ENCODE data around the genes CGB3, GFY and PRRG2.

DNA sequence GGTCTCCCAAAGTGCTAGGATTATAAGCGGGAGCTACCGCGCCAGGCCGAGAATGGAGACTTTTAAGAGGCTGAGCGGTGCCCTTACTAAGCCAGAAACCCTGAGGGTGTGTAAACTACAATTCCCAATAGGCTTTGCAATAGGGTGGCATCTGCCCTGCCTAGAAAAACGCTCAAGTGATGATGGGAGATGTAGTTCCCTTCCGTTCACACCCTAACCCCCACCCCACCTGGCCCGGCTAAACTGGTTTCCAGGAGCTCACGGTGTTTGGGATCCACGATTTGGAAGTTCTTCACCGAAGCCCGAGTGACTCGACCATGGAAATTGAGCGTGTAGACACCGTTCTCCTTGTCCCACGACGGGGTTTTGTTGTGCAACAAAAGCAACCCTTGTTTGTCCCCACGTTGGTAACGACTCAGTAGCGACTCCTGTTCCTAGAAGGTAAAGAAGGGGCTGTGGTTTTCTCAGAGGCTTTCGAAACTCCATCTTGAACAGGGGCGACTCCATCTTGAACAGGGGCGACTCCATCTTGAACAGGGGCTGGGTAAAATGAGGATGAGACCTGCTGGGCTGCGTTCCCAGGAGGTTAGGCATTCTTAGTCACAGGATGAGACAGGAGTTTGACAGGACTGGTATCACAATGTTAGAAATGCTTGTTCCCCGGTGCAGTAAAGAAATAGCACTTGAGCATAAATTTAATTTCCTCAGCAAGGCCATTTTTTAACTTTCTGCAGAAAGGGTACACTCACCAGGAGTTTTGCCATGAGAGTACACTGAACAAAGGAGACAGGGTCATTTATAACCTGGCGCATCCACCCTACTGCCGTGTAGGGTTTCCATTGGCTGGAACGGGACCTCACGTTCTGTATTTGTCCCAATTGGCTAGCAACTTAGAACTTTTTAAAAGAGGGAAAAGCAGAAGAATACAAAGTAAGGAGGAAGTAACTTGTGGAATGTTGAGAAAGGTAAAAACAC, 9.8 kb downstream of the PPP1R15A start:
- PRO-cap: no peak

DNA sequence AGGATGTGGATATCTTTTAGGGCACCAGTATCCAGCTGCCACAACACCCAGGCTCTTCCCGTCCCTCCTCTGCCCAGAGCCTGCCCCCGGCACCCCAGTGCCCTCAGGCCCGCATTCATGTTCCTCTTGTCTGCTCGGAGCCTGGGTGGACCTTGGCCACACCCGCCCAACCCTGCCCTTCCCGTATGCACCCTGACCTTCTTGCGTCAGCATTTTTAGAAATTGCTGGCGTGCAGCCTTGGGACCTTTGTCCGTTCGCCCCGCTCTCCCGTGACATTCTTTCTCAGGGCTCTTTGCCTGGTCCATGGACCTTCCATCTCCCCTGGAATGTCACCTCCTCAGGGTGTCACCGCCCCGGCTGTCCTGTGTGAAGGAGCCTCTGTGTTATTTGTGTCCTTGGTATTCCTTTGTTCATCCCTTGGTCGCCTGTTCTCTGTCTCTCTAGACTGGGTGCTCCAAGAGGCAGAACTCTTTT, 7.6 kb downstream of the NUCB1 start:
- PRO-cap: no peak

DNA sequence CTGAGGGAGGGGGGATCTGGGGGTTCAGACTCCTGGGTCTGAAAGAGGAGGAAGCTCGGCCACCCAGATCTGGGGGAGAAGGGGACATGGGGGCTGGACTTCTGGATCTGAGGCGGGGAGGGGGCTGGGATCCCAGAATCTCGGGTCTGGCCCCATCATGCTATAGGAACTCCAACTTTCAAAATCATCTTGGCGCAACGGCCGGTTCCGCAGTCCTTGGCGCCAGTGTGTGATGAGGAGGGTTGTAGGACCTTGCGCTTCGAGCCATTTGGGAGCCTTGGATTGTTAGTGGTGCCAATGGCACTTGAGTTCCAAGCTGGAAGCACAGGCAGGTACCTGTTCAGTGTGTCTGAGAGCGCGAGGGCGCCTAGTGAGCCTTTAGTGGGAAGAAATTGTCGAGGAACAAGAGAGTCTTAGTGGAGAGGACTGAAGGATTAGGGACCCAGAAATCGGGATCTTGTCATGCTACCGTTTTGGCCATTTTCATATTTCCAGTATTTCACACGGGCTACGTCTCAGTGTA, 384 bp downstream of the RUVBL2 start:
- PRO-cap: no peak

GRCh38 chr19:49024082-49024504, at the start of gene CGB3:
TSS of gene CGB3 (minus strand) at chr19:49024333.
- PRO-cap: no peak

DNA sequence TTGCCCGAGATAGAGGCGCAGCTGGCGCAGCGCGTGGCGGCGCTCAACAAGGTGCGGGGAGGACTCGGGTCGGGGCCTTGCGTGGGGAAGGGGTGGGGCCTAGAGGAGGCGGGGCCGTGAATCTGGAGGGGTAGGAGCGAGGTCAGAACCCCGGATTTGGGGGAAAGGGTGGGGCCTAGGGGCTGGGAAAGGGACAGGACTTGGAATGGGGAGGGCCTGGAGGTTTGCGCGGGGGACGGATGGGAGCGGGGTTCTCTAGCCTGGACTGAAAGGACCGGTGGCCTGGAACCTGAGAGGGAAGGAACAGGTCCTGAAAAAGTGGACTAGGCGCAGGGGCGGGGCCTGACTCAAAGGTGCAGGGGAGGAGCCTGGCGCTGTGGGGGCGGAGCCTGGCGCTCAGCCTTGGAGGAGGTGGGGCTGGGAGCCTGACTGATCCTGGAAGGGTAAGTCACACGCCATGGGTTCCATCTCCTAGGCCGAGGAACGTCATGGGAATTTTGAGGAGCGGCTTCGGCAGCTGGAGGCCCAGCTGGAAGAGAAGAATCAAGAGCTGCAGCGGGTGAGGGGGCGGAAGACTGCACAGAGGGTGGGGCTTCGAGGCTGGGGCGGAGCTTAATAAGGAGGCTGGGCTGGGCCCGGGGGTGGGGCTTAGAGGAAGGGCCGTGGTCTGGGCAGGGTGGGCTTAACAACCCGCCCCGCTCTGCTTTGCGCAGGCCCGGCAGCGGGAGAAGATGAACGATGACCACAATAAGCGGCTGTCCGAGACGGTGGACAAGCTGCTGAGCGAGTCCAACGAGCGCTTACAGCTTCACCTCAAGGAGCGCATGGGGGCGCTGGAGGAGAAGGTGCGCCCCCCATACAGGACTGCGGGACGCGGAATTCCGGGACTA, 14.2 kb downstream of the PPFIA3 start:
- PRO-cap: no peak

DNA sequence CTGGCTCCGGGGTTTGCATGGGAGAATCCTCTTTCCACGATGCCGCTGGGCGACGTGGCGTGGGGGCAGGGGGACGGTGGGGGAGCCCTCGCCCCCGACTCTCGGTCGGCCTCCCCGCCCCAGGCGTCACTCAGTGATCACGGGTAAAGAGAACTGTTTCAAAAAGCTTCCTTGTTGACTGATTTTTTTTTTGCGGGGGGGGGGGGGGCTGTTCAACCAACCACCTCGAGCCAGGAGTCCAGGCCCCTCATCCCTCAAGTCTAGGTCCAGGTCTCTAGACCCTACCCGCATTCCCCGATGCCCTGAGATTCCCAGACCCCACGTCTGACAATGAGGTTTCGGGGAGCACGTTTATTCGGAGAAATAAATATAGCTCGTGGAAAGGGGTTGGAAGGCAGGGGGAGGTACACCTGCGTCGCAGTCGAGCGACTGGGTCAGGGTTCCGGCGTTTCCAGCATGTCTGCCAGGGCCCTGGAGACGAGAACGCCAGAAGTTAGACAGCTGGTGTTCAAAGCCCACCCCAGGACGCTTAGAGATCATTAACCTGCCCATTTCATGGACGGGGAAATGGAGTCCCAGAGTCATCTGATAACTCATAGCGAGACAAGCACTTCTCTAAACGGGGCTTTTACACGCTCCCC, 4.2 kb downstream of the HRC start:
- PRO-cap: no peak

DNA sequence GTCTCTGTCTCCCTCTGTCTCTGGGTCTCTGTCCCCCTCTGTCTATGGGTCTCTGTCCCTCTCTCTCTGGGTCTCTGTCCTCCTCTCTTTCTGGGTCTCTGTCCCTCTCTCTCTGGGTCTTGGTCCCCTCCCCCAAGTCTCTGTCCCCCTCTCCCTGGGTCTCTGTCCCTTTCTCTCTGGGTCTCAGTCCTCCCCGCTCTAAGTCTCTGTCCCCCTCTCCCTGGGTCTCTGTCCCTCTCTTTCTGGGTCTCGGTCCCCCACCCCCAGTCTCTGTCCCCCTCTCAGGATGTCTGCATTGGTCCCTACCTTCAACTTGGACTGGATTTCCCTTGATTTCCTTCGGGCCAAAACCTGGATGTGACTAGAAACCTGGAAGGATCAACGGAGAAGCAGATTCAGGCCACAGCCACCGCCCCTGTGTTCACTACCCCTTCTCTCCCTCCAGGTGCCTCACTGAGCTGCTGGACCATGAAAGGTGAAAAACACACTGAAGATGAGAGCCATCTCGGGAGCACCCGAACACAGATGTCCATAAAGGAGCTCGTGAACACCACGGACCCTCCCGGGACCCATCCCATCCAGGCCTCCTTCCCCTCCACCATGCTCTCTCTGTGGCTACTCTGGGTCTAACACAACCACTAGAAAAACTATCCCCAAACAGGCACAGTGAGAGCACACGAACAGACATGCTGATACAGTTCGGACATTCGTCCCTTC, 5.1 kb downstream of the TEAD2 start:
- PRO-cap: no peak

GRCh38 chr19:49409649-49410138, 13.5 kb downstream of the PTH2 start:
- PRO-cap: no peak

- PRO-cap: no peak
Observed at GRCh38 chr19:49425255-49425651, at the start of gene GFY. TSS of gene GFY (plus strand) at chr19:49425388.

GRCh38 chr19:49442120-49443358, 1.2 kb upstream of the SLC17A7 start:
- PRO-cap: unidirectional peak, minus-strand start at chr19:49442924

- PRO-cap: bidirectional peak, plus-strand start at chr19:49443621, minus-strand start at chr19:49443513
Observed at GRCh38 chr19:49443368-49444170, 2.2 kb upstream of the SLC17A7 start.

GRCh38 chr19:49490131-49490698, 2.8 kb downstream of the RPL13A start:
- PRO-cap: no peak

DNA sequence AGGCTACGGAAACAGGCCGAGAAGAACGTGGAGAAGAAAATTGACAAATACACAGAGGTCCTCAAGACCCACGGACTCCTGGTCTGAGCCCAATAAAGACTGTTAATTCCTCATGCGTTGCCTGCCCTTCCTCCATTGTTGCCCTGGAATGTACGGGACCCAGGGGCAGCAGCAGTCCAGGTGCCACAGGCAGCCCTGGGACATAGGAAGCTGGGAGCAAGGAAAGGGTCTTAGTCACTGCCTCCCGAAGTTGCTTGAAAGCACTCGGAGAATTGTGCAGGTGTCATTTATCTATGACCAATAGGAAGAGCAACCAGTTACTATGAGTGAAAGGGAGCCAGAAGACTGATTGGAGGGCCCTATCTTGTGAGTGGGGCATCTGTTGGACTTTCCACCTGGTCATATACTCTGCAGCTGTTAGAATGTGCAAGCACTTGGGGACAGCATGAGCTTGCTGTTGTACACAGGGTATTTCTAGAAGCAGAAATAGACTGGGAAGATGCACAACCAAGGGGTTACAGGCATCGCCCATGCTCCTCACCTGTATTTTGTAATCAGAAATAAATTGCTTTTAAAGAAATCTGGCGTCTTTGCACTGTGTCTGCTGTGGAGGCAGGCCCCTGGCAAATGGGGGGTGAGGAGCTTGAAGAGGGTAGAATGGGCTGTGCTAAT, 4.4 kb upstream of the RPS11 start:
- PRO-cap: no peak

DNA sequence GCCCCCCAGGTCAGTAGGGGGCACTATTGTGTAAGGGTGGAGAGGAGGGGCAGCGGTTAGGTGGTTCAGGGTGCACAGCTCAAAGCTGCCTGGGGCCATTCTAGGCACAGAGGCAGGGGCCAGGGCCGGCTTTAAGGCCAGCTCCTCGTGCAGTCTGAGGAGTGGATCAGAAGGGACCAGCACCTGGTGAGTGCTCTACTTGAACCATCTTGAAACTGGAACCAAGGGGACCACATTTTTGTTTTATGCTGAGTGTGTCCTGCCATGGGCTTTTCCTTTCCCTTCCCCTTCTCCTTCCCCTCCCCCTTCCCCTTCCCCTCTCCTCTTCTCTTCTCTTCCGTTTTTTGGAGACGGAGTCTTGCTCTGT, 5.7 kb upstream of the FCGRT start:
- PRO-cap: no peak

GRCh38 chr19:49512901-49513753, 666 bp downstream of the FCGRT start:
- PRO-cap: unidirectional peak, plus-strand start at chr19:49513220

GRCh38 chr19:49513754-49514172, 1.3 kb downstream of the FCGRT start:
- PRO-cap: no peak

- PRO-cap: no peak
Observed at GRCh38 chr19:49517048-49517504, 4.6 kb downstream of the FCGRT start.

- PRO-cap: no peak
Observed at GRCh38 chr19:49542152-49542929, 14.5 kb downstream of the RCN3 start.

DNA sequence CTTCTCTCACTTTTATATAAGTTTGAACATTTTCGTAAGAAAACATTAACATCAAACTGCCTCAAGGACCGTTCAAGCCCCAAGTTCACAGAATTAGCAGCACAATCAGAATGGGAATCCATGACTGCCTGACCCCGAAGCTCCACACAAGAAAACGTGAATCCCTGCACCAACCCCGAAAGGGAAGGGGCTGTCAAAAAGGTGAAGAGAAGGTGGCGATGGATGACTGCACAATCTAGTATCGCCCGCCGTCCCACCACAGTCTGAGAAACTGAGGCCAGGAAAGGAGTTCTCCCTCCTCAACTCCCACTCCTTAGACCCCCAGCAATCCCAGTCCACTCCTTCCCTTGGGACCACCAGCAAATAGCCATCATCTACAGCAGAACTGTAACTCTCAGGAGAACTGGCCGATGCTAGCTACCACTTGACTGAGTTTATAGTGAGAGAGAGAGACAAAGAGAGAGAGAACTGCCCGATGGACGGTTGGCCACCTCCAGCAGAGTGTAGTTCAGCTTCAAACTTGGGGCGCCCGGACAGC, 438 bp downstream of the NOSIP start:
- PRO-cap: no peak

- PRO-cap: no peak
Observed at GRCh38 chr19:49580899-49581559, at the start of gene PRRG2. TSS of gene PRRG2 (plus strand) at chr19:49581316.